AG04449 (cell line): ENCODE measurements around a stretch of chr17.

GRCh38 chr17:83155023-83156086, 75.9 kb downstream of the METRNL start:
- RRBS, result 50% methylated on average over 4 of the region's 31 CpGs